ENCODE measurements around a stretch of chr17.

DNA sequence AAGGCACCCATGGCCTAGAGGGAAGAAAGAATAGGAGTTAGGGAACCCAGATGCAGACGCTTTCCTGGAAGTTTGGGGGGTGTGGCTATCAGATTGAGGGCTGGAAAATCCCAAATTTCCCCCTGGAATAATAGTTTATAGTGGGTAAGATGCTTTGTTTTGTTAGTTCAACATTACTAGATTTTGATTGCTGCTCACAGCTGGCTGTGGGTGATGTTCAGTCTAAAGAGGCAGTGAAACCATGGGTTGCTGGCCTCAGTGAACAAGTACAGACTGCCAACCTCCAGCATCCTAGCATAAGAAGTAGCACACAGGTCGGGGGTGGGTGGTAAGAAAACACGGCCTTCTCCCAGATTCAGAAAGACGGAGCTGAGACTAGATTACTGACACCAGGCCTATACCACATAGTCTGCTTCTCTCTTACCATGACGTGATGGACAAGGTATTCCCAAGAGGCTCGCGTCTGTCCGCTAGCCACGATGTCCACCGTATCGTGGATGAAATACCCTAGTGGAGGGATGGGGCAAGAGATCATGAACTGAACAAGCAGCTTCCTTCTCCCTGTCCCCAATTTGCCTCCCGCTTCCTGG, 1.1 kb downstream of the TLCD1 start:
- PRO-cap = no peak

GRCh38 chr17:28737819-28738446, 5.9 kb upstream of the TRAF4 start:
- PRO-cap = no peak

GRCh38 chr17:28749825-28750865, 6.3 kb downstream of the TRAF4 start:
- PRO-cap = no peak

DNA sequence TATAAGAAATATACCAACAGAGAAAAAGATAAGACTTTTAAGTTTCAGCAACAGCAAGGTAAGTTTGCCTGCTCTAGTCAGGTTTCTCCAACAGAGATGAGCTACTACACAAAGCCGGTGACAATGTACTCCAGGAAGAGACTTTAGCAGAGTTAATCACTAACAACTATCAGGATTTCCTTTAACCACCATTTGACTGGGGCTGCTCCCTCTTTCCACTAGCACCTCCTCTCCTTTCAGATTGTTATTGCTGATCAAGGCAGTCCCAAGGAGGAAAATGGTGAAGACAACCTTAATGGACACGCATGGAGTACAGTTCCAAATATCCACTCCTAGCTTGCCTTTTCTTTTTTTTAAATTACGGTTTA, 31.0 kb downstream of the FAM222B start:
- PRO-cap = no peak

- PRO-cap = no peak
These were observed 3.1 kb downstream of the ERAL1 start for GRCh38 chr17:28857698-28858609.

GRCh38 chr17:28861192-28862393, 6.8 kb downstream of the ERAL1 start:
- PRO-cap = no peak

GRCh38 chr17:28893188-28893788, 4.2 kb downstream of the FLOT2 start:
- PRO-cap = unidirectional peak, minus-strand start at chr17:28893420

- PRO-cap = bidirectional peak, plus-strand start at chr17:28949998, minus-strand start at chr17:28949733; bidirectional peak, plus-strand start at chr17:28950674, minus-strand start at chr17:28950443; unidirectional peak, plus-strand start at chr17:28950818
These were observed 1.1 kb downstream of the PHF12 start for GRCh38 chr17:28949858-28950901.

- PRO-cap = no peak
These were observed 49.3 kb downstream of the PIPOX start for GRCh38 chr17:29092226-29092678.

DNA sequence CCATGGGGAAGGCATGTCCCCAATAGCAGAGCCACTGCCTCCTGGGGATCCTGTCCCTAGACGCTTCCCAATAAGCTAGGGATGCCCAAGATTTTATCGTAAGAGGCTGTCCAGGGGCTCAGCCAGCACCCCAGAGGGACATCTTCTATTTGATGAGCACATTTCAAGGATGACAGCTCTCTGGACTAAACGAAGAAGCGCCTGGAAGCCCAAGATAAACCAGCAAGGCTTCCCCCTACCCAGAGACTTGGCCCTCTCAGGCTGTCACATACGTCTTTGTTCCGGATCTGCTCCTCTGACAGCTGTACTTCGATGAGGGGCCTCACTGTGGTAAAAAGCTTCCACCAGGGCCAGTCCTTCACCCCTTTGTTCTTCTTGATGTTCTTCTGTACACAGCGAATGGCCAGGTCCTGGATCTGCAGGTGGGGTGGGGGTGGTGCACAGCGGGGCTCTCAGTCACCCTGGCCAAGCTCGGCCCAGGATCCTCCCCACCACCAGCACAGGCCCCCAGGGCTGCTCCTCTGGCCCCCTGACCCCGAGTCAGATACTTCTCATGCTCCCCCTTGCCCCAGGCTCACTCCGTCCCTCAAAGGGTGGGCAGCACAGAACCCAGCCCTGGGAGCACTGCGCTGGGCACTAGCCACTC, 55.7 kb downstream of the PIPOX start:
- PRO-cap = no peak

- PRO-cap = no peak
These were observed 41.0 kb downstream of the MYO18A start for GRCh38 chr17:29139013-29139776.

DNA sequence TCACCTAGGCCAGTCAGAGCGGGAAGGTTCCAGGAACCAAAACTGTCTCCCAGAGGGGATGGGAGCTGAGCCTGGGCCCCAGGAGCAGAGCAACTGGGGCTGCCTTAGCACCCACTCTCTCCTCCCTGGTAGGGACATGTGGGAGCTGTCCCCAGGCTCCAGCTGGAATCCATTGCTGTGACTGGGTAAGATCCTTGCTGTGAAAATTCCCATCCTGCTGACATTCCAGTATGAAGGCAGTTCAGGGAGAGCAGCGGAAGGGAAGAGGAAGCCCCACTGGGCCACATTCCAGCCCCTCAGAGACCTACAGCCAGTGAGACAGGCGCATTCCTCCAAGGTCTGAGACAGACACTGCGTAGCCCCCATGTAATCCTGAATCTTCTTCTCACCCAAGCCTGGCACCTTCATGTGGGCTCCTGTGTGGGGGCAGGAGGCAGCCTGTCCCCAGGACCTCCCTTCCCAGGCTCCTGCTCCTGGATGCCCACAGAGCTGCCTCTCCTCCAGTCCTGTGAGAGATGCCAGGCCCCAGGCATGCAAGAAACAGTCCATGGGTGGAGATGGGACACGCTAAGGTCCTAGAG, 24.2 kb downstream of the MYO18A start:
- PRO-cap = no peak

DNA sequence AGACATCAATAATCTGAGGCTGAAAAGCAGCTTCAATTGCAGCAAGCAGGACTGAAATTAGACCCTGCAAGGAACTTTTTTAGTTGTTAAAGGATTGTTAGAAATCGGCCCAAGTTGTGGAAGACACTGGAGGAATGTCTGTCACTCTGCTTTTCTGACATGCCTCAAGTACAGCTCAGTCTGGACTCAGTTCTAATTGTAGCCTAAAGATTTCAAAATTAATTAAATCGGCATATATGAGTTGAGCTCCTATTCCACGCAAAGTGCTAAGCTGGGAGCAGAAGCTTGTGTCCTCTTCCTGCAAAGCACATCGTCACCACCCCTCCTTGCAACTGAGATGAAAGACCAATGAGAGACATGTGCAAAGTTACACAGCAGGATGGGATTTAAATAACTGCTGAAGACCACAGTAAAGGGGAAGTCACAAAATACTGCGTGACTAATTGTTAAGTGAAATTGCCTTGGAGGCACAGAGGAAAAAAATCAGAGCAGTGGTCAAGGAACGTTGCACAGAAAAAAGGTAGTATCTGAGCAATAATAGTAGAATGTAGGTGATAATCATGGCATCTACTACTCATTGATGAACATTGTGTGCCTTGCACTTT, 15.1 kb upstream of the MYO18A start:
- PRO-cap = no peak

GRCh38 chr17:29212533-29213279, 32.5 kb upstream of the MYO18A start:
- PRO-cap = no peak

DNA sequence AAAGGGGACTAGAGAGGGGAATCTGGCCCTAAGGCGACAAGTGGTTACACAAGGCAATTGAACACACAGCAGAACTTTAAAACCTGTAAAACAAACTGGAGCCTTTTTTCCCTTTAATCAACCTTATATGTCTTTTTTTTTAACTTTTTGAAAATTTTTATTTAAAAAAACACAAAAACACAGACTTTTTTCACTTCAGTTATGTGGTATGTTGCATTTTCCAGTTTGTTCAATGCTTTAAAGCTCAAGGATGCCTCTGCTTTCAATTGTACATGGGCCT, 15.5 kb downstream of the CRYBA1 start:
- PRO-cap = no peak

DNA sequence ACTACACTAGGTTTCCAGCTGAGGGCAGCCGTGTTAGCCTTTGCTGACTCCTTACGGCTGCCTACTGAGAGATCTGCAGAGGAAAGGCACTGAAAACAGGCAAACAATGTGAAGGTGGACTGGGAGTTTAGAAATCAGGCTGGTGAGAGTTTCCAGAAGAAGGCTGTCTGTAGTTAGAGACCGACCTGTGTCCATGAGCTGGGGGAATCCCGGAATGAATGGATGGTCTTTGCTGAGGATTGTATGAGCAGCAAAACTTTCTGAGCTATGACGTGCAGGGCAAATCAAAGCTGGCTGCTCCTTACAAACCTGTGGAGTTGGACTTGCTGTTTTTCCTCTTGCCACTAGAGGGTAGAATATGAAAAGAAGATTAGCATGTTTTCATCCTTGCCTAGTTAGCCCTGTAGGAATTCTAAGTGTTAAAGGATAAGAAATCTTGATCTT, 20.2 kb upstream of the TAOK1 start:
- PRO-cap = no peak

DNA sequence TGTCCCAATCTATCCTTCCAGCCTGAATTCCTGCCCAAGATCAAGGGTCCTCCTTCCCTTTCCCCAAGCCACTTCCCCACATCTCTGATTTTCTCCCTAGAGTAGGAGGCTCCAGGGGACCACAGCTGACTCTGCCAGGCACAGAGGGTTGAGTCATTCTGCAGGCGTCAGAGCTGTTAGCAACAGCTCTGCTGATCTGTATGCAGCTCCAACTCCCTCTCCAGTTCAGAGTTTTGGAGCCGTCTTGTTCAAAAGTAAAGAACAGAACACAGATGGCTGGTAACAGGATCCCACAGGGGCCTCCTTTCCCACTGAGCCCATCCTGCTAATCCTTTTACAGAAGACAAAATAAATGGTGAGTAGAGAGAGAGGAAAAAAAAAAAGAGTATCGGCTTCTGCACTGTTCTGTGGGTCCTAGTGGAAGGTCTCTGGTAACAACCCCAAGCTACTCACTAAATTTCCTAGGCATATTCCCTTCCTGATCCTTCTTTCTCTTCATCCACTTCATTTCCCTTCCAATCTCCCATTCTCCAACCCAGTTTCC, 13.4 kb upstream of the TAOK1 start:
- PRO-cap = no peak

DNA sequence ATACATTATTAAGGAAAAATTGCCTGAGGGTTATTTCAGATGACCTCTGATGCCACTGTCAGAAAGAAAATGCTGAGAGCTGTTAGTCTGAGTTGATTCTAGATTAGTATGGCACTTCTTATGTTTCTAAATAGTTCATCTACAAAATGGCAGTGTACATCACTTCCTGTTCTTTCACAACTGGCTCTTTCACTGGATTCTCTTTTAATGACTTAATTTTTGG, 3.2 kb downstream of the TAOK1 start:
- PRO-cap = no peak

DNA sequence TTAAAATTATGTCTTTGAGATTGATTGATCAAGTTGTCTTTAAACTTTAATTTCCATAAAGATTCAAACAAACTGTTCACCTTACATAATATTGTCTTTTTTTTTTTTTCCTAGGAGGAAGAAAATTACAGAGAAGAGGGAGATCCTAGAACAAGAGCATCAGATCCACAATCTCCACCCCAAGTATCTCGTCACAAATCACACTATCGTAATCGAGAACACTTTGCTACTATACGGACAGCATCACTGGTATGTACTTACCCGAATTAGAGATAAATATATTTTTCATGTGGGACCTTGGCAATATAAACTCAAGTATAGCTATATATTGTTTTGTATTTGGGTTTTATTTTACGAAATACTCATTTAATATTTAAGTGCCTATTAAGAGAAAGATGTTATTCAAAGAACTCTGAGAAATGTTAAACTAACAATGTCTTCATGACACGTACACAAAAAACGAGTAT, 64.3 kb downstream of the ABHD15 start:
- PRO-cap = no peak

- PRO-cap = no peak
These were observed 20.4 kb downstream of the ABHD15 start for GRCh38 chr17:29546071-29547200.

Measured in neutrophil (primary cell).